Epithelial cell of prostate (primary cell): Measurements from ENCODE around the genes GPR78, USP17L18, USP17L25, USP17L27 and USP17L30.

GRCh38 chr4:8202149-8202667, 3.1 kb downstream of the SH3TC1 start:
- RRBS = 86% methylated on average over 2 of the region's 13 CpGs

- RRBS = no CpG with 5 or more reads among the region's 7 CpGs
Measured at GRCh38 chr4:8207333-8207778, 8.3 kb downstream of the SH3TC1 start.

- RRBS = 92% methylated on average over 1 of the region's 25 CpGs
Measured at GRCh38 chr4:8208709-8209540, 9.8 kb downstream of the SH3TC1 start.

GRCh38 chr4:8218138-8218799, 19.2 kb downstream of the SH3TC1 start:
- RRBS = 96% methylated on average over 4 of the region's 20 CpGs

DNA sequence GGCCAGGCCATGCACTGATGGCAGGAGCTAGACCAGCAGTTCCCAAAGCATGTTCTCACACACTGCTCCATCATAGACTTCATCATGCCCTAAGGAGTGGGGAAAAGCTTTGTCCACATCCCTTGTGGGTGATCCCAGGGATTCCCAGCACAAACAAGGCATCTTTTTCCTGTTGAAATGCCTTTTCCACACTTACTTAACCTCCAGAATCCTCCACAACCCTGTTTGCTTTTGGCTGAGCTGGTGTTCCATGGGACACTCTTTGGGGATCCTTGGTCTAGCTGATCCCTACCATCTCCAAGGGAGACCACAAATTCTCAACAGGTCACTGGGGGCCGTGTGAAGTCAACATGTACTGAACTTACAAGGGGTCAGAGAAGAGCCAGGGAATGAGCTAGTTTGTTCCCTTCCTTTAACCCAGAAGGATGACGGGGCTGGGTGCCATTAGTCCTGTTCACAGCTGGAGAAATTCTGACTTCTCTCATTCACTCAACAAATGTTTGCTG, 21.8 kb downstream of the SH3TC1 start:
- RRBS = no CpG with 5 or more reads among the region's 2 CpGs

DNA sequence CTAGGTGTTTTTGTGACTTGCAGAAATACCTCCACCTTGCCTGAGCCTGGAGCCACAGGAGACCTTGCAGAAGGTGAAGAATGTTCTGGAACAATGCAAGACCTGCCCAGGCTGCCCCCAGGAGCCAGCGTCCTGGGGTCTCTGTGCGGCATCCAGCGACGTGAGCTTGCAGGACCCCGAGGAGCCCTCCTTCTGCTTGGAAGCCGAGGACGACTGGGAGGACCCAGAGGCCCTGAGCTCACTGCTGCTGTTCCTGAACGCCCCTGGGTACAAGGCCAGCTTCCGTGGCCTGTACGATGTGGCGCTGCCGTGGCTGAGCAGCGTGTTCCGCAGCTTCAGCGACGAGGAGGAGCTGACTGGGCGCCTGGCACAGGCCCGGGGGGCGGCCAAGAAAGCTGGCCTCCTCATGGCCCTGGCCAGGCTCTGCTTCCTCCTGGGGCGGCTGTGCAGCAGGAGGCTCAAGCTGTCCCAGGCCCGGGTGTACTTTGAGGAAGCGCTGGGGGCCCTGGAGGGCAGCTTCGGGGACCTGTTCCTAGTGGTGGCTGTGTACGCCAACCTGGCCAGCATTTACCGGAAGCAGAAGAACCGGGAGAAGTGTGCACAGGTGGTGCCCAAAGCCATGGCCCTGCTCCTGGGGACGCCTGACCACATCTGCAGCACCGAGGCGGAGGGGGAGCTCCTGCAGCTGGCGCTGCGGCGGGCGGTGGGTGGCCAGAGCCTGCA, 28.0 kb downstream of the SH3TC1 start:
- RRBS = 81% methylated on average over 6 of the region's 33 CpGs

DNA sequence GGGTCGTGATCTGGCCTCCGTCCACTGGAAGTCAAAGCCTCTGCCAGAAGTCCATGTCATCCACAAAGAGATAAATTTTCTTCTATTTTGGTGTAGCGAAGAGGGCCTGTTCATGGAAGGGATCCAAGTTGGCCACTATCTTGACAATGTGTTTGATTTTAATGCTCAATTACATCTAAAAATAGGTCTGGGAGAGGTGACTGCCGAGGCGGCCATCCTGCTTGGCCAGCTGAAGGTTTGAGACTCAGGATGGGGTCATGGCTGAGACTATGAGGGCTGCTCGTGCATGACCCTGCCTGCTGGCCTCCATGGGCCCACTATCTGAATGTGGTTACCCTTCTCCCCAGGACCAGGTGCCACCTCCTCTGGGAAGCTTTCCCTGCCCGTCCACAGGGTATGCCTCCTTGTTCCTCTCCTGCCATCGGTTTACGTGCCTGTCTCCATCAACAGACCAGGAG, 50.4 kb downstream of the HTRA3 start:
- RRBS = no CpG with 5 or more reads among the region's 9 CpGs

- RRBS = no CpG with 5 or more reads among the region's 19 CpGs
Measured at GRCh38 chr4:8383384-8384171, 56.9 kb downstream of the ACOX3 start.

DNA sequence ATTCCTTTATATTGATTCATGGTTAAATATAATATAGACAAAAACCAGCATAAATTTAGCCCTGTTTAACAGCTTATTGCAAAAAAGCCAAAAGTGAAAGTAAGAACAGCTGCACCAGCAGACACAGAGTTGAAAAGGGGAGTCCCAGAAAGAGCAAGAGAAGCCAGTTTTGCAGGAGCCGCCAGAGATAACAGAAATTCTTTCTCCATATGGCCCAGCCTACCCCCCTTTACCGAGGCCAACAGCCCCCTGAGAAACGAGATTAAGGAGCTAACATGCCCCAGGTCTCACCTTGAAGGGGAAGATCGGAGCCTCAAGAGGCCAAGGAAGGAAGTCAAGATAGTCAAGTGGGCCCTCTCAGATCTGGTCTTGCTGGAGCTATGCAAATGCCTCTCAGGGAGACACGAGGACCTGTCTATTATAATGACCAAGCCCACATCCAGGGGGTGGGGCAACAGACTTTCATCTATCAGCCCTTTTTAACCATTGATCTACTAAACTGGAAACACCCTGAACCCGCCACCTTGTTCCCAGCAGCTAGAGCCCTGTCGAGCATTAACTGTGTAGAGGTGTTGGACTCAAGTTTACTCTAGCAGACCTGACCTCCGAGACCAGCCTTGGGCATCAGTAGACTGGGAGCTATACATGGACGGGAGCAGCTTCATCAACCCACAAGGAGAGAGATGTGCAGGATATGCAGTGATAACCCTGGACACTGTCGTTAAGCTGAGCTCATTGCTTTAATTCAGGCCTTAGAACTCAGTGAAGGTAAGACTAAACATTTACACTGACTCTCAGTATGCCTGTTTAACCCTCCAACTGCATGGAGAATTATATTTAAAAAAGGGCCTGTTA, 4.7 kb downstream of the ACOX3 start:
- RRBS = no CpG with 5 or more reads among the region's 10 CpGs

DNA sequence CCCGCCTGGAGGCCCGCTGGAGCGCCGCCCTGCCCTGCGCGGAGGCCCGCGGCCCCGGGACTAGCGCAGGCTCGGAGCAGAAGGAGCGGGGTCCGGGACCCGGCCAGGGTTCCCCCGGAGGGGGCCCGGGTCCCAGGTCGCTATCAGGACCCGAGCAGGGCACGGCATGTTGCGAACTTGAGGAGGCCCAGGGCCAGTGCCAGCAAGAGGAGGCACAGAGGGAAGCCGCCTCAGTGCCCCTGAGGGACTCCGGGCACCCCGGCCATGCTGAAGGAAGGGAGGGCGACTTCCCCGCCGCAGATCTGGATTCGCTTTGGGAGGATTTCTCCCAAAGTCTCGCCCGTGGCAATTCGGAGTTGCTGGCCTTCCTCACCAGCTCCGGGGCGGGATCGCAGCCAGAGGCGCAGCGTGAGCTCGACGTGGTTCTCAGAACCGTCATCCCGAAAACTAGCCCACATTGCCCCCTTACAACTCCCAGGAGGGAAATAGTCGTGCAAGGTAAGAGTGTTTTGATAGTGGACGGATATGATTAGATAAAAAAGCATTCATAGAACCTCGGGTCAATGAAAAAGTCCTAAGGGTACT, 459 bp downstream of the TRMT44 start:
- RRBS = 0% methylated on average over 3 of the region's 42 CpGs

- RRBS = no CpG with 5 or more reads among the region's 14 CpGs
Measured at GRCh38 chr4:8473802-8474235, 33.2 kb downstream of the TRMT44 start.

- RRBS = no CpG with 5 or more reads among the region's 29 CpGs
Measured at GRCh38 chr4:8580045-8580698, at the start of gene GPR78. TSS of gene GPR78 (plus strand) at chr4:8580392.

GRCh38 chr4:9151966-9152985, 17.9 kb upstream of the FAM90A26 start:
- RRBS = no CpG with 5 or more reads among the region's 68 CpGs

GRCh38 chr4:9248330-9248782, at the start of gene USP17L18:
TSS of gene USP17L18 (plus strand) at chr4:9248630.
- RRBS = no CpG with 5 or more reads among the region's 17 CpGs

DNA sequence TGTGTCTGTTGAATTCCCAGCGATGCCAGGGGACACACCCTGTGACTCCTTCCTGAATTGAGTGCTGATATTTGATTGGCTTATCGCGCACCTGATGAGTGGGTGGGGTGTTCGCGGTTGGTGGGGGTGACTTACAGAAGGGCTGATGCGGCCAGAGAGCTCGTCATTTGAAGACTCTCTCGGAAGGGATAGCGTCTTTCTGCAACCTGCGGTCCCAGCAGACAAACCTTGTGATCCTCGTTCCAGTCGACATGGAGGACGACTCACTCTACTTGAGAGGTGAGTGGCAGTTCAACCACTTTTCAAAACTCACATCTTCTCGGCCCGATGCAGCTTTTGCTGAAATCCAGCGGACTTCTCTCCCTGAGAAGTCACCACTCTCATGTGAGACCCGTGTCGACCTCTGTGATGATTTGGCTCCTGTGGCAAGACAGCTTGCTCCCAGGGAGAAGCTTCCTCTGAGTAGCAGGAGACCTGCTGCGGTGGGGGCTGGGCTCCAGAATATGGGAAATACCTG, at the start of gene USP17L25:
Gene USP17L25, plus strand, starts transcription at position 252 of the 517 bp plus-strand sequence.
- RRBS = no CpG with 5 or more reads among the region's 19 CpGs

- RRBS = no CpG with 5 or more reads among the region's 20 CpGs
Measured at GRCh38 chr4:9343975-9344425, at the start of gene USP17L27. TSS of gene USP17L27 (plus strand) at chr4:9344148.

DNA sequence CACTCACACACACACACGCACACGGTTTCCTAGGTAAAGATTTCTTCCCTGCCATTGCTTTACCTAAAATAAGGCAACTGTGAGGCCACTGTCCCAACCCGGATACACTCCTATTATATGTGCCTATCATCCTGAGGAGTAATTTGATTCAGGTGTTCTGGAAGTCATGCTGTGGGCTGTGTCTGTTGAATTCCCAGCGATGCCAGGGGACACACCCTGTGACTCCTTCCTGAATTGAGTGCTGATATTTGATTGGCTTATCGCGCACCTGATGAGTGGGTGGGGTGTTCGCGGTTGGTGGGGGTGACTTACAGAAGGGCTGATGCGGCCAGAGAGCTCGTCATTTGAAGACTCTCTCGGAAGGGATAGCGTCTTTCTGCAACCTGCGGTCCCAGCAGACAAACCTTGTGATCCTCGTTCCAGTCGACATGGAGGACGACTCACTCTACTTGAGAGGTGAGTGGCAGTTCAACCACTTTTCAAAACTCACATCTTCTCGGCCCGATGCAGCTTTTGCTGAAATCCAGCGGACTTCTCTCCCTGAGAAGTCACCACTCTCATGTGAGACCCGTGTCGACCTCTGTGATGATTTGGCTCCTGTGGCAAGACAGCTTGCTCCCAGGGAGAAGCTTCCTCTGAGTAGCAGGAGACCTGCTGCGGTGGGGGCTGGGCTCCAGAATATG, at the start of gene USP17L30:
Gene USP17L30, plus strand, starts transcription at position 429 of the 683 bp plus-strand sequence.
- RRBS = no CpG with 5 or more reads among the region's 22 CpGs

GRCh38 chr4:9707197-9707754, 74.2 kb upstream of the DRD5 start:
- RRBS = no CpG with 5 or more reads among the region's 14 CpGs

DNA sequence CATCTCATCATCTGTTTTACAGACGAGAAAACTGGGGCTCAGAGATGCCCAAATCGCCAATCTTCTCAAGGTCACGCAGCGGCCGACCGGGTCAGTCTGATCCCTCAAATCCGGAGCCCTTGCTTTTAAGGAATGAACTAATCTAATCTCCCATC, 1.1 kb downstream of the WDR1 start:
- RRBS = 32% methylated on average over 1 of the region's 7 CpGs

- RRBS = 0% methylated on average over 1 of the region's 16 CpGs
Measured at GRCh38 chr4:10116990-10117154, 273 bp upstream of the WDR1 start.